ENCODE measurements around a stretch of chr2.

- PRO-cap, 2 experiments = no peak in any of the 2 experiments
Measured at GRCh38 chr2:236985833-236986187, 99.9 kb upstream of the COPS8 start.

GRCh38 chr2:237128105-237128699 is 42.5 kb downstream of the COPS8 start:
- PRO-cap, 2 experiments = no peak in any of the 2 experiments

DNA sequence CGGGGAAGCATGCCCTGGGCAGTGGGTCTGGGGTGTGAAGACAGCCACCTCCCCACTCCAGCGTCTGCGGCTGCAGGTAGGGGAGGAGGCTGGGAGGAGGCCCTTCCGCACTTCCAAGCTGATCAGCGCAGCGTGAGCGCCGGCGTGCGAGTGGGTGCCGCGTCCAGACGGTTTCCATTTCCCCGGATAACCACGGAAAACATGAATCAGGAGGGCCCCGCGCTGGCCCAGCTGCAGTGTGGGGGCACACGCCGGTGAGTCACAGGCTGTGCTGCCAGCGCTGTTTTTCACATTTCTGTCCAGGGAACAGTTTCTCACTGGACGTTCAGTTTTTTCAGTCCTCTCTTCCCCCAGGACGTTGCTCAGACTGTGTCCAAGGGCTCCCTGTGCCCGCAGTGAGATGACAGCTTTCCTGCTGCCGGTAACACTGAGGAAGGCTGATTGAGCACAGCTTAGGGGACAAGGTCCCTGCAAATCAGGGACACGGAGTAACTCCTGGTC is 70.8 kb downstream of the COPS8 start:
- PRO-cap, 2 experiments = peak in 1 of 2 experiments; most common plus-strand start position 328 of the sequence (in 1); most common minus-strand start position 152 of the sequence (in 1)

GRCh38 chr2:237181690-237182883 is 96.4 kb downstream of the COPS8 start:
- PRO-cap, 2 experiments = no peak in any of the 2 experiments

GRCh38 chr2:237204807-237205663 is 119.3 kb downstream of the COPS8 start:
- PRO-cap, 2 experiments = peak in 2 of 2 experiments; most common plus-strand start chr2:237205509 (in 2); most common minus-strand start chr2:237205357 (in 1)

- PRO-cap, 2 experiments = no peak in any of the 2 experiments
Measured at GRCh38 chr2:237352456-237352777, 61.5 kb downstream of the COL6A3 start.

DNA sequence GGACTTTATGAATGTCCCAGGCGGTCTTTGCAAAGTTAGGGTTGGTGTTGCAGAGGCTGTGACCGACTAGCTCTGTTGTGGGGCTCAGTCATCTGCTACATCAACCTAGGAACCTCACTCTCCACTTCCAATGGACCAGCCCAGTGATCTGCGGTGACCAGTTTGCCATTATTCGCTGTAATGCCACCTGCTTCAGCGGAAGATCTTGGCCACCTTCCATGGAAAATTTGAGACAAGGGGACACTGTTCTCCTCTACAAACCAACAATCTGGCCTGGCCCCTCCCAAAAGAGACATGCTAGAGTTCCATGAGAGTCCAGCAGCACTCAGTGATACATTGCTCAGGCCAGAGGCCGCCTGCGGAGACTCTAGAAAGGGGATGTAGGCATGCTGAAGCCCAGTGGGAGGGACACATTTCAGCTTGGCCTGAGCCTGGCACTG is 58.3 kb downstream of the COL6A3 start:
- PRO-cap, 2 experiments = no peak in any of the 2 experiments

GRCh38 chr2:237371670-237372164 is 42.2 kb downstream of the COL6A3 start:
- PRO-cap, 2 experiments = no peak in any of the 2 experiments

- PRO-cap, 2 experiments = no peak in any of the 2 experiments
Measured at GRCh38 chr2:237410642-237411703, 3.0 kb downstream of the COL6A3 start.

- PRO-cap, 2 experiments = peak in 1 of 2 experiments; most common plus-strand start chr2:237412204 (in 1); most common minus-strand start chr2:237412059 (in 1)
Measured at GRCh38 chr2:237411730-237412529, 2.0 kb downstream of the COL6A3 start.

DNA sequence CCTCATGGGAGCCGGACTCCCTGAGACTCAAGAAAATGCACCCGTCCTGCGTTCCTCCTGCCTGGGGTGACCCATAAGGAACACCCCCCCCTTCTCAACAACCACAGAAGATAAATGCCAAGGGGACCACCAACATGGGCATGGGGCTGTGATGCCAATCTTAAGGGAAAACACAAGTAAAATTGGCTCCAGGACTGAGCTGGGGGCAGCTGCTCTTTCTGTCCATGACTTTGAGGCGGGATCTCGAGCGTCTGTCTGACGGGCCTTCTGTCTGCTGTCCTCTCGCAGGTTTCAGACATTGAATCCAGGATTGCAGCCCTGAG is 24.1 kb upstream of the PRLH start:
- PRO-cap, 2 experiments = no peak in any of the 2 experiments

DNA sequence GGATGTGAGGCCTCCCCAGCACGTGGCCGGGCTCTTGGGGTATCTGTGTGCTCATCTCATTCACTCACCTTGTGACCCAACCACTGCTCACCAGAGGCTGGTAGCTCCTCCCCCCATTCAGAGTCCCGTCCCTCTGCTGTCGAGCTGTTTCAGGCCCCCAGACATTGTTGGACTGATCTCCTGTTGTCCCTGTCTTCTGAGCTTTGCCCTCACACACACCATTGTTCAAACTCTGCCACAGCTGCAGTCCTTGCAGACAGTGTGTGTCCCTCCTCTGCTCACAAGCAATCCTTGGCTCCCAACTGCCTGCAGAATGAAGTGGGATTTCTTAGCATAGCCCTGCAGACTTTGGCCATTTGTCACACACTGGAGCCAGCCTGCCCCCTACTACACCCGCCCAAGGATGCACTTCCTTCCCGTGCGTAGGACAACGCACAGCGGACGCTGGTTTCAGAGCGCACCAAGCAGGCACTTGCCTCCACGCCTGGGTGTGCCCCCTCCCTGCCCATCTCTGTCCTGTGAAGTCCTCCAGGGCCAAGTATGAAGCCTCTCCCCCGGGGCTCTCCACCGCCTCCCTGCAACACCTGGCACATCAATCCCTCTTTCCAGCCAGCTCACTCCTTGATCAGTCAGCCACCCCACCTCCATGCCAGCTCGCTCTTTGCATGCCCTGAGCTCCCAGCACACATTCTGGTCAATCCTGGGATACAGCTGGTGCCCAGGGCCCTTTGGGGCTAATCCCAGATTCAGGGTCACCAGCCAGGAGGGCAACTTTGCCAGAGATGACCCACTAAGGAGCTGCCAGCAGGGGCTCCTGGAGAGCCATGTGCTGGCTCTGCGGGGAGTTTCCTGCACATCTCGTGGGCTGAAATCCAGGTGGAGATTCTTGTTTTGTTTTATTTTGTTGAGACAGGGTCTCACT is 16.5 kb upstream of the PRLH start:
- PRO-cap, 2 experiments = no peak in any of the 2 experiments

DNA sequence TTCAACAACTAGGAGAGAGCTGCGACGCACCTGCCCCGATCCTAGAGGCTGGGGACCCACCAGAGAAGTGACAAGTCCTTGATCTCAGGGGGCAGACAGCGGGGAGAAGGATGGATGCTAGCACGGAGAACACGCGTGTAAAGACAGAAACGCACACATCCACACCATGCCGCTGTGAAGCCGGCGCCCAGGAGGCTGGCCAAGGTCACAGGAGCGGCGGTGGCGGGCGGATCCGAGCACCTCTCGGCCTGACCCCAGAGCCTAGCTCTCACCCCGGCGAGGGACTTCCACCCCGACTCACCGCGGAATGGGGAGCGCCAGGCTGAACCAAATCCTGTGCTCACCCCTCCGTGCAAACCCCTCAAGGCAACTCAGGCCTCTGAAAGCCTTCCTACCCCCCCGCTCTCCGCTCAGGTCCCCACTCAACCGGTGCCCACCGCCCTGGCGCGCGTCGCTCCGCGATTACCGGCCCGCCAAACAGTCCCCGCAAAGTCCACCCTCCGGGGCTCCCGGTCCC is 533 bp upstream of the LRRFIP1 start:
- PRO-cap, 2 experiments = peak in 1 of 2 experiments; most common plus-strand start position 202 of the sequence (in 1)

DNA sequence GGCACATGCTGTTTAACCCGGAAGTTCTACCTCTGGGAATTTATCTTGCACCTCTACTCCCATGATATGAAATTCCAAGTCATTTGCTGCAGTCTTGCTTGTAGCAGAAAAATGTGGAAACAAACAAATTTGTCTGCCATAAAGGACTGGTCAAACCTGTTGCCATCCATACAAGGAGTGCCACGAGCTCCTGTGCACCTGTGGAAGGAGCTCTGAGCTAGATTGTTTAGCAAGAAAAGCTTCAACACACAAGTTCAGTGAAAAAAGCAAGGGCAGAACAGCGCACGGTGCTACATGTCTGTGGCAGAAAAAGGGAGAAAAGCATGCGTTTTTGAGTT is 33.1 kb downstream of the LRRFIP1 start:
- PRO-cap, 2 experiments = no peak in any of the 2 experiments

GRCh38 chr2:237722134-237722502 is 76.5 kb upstream of the RBM44 start:
- PRO-cap, 2 experiments = no peak in any of the 2 experiments

- PRO-cap, 2 experiments = peak in 1 of 2 experiments; most common plus-strand start chr2:237733268 (in 1); most common minus-strand start chr2:237733080 (in 1)
Measured at GRCh38 chr2:237732959-237733833, 65.4 kb upstream of the RBM44 start.

GRCh38 chr2:237739029-237739640 is 59.4 kb upstream of the RBM44 start:
- PRO-cap, 2 experiments = peak in 1 of 2 experiments; most common plus-strand start chr2:237739472 (in 1); most common minus-strand start chr2:237739340 (in 1)

GRCh38 chr2:237904903-237905758 is 45.7 kb downstream of the RAMP1 start:
- PRO-cap, 2 experiments = peak in 2 of 2 experiments; most common plus-strand start chr2:237905485 (in 1); most common minus-strand start chr2:237905280 (in 1)

DNA sequence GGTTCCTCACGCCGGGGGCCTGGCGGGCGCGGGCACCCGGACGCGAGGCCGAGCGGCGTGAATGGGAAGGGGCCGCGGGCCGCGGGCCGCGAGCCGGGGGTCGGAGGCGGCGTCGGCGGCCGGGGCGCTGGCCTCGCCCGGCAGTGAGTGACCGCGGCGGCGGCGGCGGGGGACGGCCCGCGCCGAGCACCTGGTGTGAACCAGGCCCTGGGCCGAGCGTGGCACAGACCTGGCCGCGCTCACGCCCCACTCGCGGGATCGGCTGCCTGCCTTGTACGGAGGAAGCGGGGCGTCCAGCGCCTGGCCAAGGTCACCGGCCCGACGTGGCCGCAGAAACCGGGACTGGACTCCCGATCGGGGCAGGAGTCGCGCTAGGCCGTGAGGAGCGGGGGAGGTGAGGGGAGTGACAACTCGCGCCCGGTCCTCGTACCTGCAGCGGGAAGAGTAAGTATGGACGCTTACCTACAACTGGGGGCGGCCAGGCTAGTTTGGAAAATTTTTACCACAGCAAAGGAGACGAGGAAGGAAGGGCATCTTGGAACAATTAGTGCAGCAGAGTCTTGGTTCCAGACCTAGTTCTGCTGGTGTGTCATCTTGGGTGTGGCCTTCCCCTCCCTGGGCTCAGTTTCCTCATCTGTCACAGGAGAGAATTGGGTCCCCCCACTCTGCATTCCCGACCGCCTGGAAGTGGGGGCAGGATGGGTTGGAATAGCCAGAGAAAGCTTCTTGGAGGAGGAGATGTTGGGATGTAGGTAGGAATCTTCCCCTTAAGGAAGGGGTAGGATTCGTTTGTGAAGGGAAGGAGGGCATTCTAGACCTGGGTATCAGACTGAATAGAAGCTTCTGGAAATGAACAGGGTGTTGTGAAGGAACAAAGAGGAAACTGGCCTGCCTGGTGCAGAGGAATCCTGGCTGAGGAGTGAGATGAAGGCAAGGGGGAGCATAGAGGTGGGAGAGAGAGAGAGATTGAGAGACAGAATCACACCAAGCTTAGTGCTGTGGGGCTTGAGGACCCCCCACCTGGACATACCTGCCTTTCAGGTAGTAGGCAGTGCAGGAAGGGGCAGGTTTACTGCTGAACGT is 775 bp downstream of the UBE2F start:
- PRO-cap, 2 experiments = peak in 1 of 2 experiments; most common minus-strand start position 546 of the sequence (in 1)

GRCh38 chr2:238098259-238098799 is 1.8 kb upstream of the ESPNL start:
- PRO-cap, 2 experiments = no peak in any of the 2 experiments

All from heart right ventricle (tissue), 2 donors.